Left lobe of liver (tissue), 1 donor: ENCODE data around the gene ANKRD16.

DNA sequence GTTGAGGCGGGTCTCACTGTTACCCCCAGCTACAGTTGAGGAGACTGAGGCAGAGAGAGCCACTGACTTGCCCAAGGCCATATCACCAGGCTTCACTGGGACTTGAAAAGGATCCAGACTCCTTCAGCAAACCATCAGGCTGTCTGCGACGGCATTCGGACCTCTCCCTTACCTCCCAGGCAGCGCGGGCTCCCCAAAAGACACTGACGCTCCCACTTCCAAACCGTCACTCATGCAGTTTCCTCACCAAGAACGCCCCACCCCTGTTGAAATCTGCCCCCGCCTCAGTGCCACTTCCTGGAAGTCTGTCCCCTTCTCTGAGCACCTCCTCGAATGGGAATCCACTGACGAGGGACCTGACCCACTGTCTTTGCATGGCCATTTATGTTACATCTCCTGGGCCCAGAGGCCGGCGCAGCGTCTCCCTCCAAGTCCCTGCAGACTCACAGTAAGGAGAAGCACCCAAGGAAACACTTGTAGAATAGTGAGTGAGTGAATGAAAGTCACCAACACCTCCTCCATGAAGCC is 11.9 kb downstream of the CALML5 start:
- PRO-cap: no peak

GRCh38 chr10:5528431-5528757 is 3.6 kb downstream of the CALML3 start:
- PRO-cap: unidirectional peak, minus-strand start at chr10:5528522

DNA sequence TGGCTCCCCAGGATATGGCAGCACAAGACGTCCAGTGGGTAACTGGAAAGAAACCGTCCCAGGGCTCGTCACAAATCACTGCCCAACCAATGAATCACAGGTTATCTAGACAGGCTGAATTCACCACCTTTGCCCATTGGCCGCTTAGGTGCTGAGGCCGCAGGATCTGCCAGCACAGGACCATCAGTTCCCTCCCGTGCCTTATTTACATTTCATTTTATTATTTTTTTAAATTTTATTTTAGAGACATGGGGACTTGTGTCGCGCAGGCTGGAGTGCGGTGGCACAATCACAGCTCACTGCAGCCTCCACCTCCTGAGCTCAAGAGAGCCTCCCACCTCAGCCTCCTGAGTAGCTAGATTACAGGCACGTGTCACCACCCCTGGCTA is 58.2 kb downstream of the CALML3 start:
- PRO-cap: no peak

- PRO-cap: no peak
Observed at GRCh38 chr10:5609145-5609539, 57.3 kb downstream of the ASB13 start.

DNA sequence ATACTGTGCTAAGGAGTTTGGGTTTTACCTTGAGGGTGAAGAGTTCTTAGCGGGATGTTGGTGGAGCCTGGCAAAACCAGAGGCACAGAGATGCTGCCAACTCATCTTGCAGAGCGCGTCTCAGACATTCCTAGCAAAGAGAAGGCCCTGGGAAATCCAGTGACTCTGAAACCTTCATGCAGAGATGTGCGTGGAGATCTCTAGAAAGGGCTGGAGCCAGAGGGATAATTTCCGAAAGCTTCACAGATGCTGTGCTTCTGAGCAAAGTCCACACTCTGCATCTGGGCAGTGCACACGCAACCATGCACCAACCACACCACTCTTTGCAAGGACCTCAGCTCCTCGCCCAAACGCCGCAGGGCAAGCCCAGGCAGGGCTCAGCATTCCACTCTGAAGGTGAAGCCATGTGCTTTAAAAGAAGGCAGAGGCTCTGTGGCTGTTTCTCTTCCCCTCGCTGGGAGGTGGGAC is 48.5 kb downstream of the ASB13 start:
- PRO-cap: no peak

GRCh38 chr10:5626318-5626972 is 40.0 kb downstream of the ASB13 start:
- PRO-cap: bidirectional peak, plus-strand start at chr10:5626577, minus-strand start at chr10:5626482

DNA sequence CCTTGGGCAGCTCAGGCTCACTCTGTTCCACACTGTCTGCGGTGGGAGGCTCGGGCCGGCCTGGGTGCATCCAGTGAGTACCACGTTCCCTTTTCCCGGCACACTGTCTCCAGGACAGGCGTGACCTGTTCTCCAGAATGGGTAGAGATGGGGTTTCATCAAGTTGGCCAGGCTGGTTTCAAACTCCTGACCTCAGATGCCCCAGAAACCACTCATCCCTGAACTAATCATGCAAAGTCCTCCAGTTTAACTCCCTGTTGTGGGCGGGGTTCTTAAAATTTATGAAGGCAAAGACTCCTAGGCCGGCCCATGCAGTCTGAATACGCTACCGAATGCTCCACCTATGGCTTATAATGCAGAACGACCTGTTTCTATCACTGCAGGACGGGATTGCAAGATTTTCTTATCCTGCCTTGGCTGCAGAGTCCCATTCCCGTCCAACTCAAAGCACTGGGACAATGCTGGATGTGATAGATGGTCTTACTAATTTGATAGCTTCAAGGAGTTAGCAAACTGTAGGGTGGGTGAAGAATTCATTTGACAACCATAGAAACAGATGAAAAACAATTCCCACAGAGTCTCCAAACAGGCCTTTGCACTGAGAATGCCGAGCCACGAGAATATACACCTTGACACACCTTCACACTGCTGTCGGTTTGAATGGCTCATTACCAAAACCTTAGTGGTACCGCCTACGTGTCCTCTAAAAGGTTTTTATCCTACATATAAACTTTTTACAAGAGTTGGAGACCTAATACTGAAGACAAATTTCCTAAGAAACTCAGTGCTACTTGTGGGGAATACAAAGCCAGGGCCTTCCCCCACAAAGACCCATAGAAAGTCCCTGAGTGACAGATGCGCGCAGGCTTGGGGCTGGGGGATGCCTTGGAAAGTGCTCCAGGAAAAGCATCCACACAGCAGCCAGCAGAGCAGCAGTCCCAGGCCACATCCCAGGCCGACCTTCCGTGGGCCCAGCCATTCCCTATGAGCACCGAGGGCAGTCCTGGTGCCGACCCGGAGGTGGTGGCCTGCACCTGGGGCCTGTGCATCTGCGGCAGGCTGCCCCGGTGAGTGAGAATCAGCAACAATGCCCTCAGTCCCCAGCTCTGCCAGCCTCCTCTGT is 26.8 kb downstream of the ASB13 start:
- PRO-cap: no peak

GRCh38 chr10:5645944-5646860 is 20.2 kb downstream of the ASB13 start:
- PRO-cap: bidirectional peak, plus-strand start at chr10:5646557, minus-strand start at chr10:5646316

- PRO-cap: bidirectional peak, plus-strand start at chr10:5665688, minus-strand start at chr10:5665617
Observed at GRCh38 chr10:5665376-5665753, 1.0 kb downstream of the ASB13 start.

DNA sequence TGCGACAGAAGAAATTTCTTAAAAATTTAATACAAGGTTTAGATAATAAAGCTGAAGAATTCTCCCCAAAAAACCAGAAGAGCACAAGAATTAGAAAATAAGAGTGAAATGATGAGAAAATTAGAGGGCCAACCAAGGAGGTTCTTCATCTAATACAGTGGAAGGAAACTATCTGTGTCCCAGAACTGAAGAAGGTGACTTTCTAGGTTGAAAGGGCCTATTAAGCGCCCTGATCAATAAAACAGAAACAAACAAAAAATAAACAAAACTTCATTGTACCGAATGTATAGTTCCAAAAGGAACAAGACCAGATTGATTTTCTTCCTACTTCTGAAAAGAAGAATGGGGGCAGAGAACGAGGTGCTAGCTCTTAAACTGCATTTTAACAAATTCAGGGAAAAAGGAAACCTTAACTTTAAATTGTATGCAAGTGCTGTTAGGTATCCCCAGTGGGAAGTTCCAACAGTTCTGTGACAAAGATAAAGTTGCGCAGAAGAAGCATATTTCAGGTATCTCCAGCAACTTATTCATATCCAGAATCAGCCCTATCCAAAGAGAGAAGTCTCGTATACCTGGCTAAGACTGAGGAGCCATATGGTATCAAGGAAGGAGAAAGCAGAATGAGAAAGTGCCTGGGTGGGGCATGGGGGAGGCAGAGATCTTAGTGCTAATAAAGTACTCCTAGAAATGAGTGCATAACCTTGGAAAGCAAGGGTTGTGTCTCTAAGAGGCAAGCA is 12.4 kb downstream of the TASOR2 start:
- PRO-cap: no peak

DNA sequence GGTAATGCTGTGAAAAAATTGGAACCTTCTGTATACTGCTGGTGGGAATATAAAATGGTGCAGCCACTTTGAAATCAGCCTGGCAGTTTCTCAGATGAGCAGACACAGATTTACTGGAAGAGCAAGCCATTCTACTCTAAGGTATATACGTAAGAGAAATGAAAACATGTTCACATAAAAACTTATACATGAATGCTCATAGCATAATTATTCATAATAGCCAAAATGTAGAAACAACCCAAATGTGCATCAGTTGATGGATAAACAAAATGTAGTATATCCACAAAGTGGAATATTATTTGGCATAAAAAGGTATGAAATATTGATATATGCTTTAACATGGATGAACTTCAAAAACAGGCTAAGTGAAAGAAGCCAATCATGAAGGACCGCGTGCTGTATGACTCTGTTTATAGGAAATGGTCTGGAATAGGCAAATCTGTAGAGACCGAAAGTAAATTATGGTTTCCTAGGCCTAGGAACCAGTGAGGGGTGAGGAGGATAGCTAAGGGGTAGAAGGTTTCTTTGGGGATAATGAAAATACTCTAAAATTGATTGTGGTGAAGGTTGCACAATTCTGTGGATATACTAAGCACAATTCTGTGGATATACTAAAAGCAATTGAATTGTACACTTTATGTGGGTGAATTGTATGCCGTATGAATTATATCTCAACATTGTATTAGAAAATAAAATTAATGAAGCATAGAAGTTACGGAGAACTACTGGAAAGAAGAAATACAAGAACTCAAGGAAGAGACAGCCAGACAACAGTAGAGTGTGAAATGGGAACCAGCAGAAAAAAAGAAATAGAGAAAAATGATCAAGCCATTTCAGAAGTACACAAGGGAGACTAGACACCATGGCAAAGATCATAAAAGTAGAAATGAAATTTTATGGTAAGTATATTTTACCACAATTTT is 14.5 kb downstream of the TASOR2 start:
- PRO-cap: no peak

GRCh38 chr10:5889584-5890406 is at the start of gene ANKRD16:
Gene ANKRD16, minus strand, starts transcription at chr10:5889893.
- PRO-cap: bidirectional peak, plus-strand start at chr10:5890252, minus-strand start at chr10:5889865

DNA sequence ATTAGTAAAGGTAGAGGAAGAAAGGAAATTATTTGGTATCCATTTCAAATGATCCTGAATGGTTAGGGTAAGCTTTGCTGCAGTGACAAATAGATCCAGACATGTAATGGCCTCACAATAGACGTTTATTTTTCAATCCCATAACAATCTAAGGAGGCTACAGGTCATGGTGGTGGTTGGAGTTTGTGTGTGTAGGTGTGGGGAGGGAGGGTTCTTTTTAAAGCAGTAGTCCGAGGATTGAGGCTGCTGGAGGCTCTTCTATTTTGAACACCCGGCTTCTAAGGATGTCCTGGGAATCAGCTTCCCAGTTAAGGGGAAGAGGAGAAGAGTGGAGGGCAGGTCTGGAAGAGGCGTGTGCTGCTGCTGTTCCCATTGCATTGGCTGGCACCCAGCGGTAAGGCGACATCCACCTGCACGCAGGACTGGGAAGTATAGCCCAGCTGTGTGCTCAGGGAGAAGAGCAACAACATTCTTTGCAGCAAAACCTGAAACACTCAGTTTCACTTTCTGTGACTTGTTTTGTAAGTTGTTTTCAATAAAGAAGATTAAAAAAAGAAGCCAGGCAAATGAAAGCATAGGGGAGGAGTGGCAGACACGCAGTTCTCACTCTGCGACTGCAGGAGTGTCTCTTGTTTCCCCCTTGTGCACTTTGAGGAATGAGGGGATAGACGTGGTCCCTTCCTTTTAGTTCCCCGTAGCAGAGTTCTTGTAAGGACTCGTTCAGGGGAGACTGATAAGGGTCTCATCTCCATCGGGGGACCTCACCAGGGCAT is 5.6 kb downstream of the FBH1 start:
- PRO-cap: no peak

GRCh38 chr10:5918062-5918735 is 28.2 kb downstream of the FBH1 start:
- PRO-cap: no peak

GRCh38 chr10:5961307-5961936 is 15.9 kb downstream of the IL15RA start:
- PRO-cap: no peak

DNA sequence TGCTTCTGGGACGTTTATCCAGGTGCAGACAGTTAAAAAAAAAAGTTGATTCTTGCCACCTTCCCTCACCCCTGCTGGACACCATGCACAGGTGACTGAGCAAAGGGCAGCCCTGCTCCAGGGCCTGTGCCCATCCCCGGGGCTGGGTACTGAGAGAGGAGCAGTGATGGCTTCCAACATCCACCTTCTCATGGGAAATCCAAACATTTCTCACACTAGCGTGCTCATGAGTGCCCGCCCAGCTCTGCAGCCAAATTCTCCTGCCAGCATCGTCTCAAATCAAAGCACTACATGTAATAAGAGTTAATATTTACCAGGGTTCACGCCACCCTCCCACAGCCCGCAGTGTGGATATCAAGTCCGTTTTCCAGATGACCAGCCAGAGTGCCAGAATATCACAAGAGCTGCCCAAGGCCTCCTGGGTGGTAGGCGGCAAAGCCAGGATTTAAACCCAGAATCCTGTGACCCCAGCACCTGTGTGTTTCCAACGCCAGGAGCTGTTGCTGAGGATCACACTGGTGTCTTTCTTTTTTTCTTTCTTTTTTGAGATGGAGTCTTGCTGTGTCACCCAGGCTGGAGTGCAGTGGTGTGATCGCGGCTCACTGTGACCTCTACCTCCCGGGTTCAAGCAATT is 12.0 kb downstream of the IL15RA start:
- PRO-cap: bidirectional peak, plus-strand start at position 382 of the sequence, minus-strand start at position 260 of the sequence

GRCh38 chr10:6124768-6125335 is 36.0 kb downstream of the RBM17 start:
- PRO-cap: no peak

GRCh38 chr10:6163334-6163495 is 39.5 kb upstream of the PFKFB3 start:
- PRO-cap: no peak

DNA sequence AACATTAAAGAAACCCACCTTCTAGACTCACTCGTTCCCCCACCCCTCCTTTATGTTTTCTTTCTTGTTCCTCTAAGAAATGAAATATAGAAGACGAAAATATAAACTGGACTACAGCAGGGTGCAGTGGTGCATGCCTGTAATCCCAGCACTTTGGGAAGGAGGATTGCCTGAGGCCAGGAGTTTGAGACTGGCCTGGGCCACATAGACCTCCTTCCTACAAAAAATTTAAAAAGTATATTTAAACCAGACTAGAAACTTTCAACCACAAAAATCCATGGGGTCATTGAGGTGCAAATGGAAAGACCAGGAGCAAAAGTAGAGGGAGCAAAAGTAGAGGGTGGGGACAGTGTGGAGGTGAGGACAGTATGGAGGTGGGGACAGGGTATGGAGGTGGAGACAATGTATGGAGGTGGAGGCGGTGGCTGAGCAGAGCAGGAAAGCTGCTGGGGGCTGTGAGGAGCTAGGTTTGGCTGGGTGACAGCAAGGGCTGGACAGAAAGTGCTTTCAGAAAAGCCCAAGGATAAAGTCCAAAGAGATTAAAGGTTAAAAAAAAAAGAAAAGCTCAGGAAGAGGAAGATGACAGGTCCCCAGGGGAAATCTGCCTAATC is 32.3 kb upstream of the PFKFB3 start:
- PRO-cap: no peak

DNA sequence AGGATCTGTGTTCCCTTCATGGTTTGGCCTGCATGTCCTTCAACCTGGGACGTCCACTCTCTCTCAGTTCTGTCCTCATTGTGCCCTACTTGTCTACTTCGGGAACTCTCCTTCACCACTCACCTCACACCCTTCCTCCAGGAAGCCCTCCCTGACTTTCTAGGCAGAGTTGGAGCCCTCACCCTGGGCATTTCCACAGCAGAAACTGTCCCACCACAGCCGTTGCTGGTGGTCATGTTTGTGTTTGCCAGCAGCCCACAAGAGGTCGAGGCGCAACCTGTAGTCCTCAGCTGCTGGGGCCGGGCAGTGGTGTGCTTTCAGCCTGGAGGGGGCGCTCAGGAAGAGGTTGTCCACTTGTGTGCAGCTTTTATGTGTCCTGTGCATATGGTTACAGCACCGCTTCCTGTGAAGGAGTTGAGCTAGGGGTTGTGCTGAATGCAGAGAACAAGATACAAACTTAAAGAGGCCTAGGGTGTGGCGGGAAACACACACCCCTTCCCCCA is 29.7 kb upstream of the PFKFB3 start:
- PRO-cap: no peak